Neuron (in vitro differentiated cells): ENCODE results near the genes SUV39H2, MINDY3 and NSUN6.

DNA sequence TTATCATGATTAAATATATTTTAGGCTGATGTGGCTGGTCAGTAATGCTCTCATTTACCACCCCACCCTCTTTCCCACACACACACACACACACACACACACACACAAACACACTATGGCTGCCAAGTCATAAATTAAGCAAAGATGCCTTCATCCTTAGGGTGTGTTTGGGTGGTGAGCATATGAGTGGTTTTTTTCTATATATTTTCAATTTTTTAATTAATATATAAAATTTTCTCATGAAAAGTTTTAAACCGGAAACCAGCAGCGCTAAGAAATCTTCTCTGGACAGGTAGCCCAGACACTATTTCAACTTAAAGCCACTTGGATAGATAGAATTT is 171.8 kb downstream of the FAM107B start:
- PRO-cap: no peak

- PRO-cap: unidirectional peak, minus-strand start at chr10:14749300; unidirectional peak, minus-strand start at chr10:14749347
These were observed 25.5 kb downstream of the FAM107B start for GRCh38 chr10:14749043-14749780.

- PRO-cap: bidirectional peak, plus-strand start at chr10:14878866, minus-strand start at chr10:14878636
These were observed at the start of gene SUV39H2 for GRCh38 chr10:14878475-14878949. TSS of gene SUV39H2 (plus strand) at chr10:14878866.

GRCh38 chr10:15748033-15748516 is 28.4 kb upstream of the ITGA8 start:
- PRO-cap: no peak

- PRO-cap: bidirectional peak, plus-strand start at chr10:15860103, minus-strand start at chr10:15860054; bidirectional peak, plus-strand start at chr10:15860584, minus-strand start at chr10:15860507
These were observed at the start of gene MINDY3 for GRCh38 chr10:15859690-15860732. TSS of gene MINDY3 (minus strand) at chr10:15860507.

DNA sequence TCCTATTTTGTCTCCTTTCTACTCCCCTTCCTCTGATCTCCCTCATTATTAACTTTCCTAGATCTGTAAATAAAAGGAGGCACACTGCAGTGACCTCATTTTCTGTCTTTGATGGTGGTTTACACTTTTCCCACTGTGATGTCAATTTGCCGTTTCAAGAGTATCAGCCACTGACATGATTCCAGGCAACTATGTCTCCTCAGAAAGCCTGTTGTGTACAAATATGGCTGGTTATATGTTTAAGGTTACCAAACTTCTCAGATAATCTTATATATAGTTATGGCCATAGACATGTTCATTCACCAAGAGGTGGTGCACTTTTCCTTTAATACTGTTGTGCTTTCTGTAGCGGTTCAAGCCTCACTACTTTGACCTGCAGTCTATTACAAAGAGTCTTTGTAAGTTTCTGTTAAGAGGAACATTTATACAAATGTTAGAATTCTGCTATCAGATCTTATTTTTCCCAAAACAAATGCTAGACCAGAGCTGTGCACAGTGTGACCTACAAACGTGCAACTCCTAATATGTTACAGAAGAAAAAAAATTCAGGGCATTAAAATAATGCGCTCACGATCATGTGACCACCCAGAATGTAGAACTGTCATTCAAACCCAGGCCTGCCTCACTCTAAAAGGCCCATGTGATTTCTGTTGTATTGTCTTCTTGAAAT is 147.1 kb upstream of the C1QL3 start:
- PRO-cap: no peak

GRCh38 chr10:16832607-16833256 is 15.5 kb upstream of the RSU1 start:
- PRO-cap: no peak

DNA sequence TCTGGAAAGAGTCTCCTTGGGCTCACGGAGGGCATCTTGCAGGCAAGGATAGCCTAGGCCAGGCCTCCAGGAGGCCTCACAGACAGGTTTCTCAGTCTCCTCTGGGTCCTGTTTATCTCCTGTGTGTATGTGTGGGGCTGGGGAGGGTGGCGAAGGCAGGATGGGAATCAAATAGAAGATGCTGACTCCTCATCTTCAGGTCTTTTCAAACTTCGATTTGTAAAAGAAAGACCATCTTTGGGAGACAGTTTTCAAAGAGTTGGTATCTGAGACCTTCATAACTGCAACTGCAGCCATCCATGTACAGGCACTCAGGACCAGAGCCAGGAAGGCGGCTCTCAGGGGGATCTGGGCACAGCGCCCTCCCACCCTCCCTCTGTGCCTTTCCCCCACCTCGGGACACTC is 143.7 kb downstream of the CUBN start:
- PRO-cap: no peak

DNA sequence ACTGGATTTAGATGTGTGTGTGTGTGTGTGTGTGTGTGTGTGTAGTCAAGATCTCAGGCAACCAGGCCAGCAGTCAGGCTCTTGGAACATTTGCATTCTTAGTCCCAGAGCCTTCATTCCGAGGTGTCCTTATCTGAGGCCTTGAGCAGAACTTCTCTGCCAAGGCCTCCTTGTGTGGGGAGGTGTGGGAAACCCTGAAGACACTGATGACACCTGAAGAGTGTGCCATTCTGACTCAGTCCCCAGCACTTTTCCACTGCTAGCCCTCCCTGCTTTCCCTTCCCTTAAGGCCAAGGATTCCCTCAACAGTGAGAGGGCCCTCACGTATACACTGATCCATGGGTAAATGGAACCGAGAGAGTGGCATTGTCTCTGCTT is 30.4 kb downstream of the TRDMT1 start:
- PRO-cap: no peak

- PRO-cap: no peak
These were observed 22.3 kb downstream of the ST8SIA6 start for GRCh38 chr10:17431916-17432599.

DNA sequence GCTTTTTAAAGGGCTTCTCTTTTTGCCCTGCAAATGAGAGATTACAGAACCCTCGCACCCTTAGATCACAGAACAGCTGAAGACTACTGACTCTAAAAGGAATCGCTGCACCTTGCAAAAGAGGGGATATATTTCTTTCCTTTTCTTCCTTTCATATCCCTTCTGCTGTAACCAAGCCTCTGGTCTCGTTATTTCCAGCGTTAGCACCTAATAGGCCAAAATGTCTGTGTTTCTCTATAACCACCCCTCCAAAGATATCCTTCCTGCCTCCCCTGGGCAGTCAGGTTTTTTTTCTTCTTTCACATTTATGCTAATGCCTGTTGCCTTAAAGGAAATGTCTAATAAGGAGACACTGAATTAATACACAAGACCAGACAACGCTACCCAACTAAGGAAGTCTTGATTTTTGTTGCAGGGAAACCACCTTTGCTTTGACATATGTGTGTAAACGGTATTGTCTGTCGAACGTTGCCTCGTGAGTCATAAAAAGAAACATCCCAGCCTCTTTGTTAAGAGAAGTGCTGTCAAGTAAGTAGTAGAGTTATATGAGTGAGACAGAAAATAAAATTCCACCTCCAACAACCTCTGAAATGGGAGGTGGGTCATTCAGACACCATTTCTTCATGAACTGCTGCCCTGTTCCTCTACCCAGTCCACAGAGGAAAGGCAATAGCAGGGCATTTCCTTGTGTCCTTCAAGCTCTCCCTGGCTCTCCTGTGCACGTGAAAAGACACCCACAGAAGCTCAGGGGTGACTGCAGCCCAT is 10.4 kb downstream of the ST8SIA6 start:
- PRO-cap: no peak

- PRO-cap: no peak
These were observed 166.2 kb downstream of the CACNB2 start for GRCh38 chr10:18306247-18307002.

DNA sequence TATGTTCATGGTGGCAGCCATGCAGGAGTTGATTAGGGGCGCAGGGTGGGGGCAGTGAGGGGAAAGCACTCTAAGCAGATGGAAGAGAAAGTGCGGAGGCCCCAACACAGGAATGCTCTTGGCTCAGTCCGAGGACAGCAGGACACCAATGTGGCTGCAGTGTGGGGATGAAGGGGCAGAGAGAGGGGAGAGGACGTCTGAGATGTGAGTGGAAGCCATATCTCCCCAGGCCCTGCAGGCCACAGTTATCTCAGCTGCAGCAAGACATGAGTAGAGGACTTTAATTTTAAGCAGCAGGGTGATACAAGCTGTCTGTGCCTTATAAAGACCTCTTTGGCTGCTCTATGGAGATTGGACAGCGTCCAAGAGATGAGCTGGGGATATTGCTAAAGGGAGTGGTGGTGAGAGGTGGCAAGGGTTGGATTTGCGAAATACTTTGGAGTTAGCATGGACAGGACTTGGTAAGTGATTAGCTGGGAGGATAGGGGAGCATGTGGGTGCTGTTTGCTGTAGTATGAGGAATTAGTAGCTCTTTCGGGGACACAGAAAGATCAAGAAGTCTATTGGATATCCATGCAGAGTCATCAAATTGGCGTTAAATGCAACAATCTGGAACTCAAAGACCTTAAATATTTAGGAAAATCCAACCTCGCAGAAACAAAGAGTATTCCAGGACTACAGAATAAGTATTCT is 191.8 kb downstream of the CACNB2 start:
- PRO-cap: no peak

GRCh38 chr10:18610083-18611019 is 41.0 kb downstream of the NSUN6 start:
- PRO-cap: no peak

- PRO-cap: bidirectional peak, plus-strand start at chr10:18651334, minus-strand start at chr10:18651350; bidirectional peak, plus-strand start at chr10:18651672, minus-strand start at chr10:18651584; bidirectional peak, plus-strand start at chr10:18651940, minus-strand start at chr10:18651907
These were observed at the start of gene NSUN6 for GRCh38 chr10:18651241-18652141. TSS of gene NSUN6 (minus strand) at chr10:18651587.

DNA sequence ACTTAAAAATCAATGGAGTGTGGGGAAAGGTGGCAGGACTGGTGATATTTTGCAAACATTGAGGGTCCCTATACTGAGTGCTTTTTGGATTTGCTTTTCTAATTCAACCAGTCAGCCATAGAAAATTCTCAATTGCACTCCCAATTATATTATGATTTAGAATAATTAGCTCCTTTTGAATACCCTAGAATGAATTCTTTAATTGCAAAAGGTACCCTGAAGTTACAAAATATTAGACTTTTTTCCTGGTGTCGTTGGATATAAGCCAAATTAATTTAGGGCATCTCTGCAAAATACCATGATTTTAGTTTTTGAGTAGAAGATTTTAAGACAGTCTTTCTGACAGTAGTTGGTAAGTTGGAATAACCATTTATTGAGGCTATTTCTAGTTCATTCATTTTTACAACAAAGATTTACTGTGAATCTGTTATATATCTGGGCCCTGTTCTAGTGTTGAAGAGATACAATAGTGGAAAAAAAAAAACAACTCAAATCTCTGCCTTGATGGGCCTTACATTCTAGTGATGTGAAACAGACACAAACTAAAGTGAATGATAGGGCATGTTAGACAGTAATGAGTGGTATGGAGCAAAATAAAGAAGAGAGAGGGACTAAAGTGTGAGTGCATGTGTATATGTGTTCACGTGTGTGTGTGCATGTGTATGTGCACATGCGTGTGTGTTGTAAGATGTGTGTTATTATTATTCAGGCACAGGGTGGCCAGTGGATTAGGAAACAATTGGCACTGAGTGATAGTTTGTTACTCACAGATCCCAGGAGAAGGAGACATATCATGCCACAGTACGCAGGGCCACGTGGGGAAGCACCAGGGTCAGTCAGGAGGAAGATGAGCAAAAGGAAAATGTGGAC is 89.5 kb downstream of the PLXDC2 start:
- PRO-cap: no peak

DNA sequence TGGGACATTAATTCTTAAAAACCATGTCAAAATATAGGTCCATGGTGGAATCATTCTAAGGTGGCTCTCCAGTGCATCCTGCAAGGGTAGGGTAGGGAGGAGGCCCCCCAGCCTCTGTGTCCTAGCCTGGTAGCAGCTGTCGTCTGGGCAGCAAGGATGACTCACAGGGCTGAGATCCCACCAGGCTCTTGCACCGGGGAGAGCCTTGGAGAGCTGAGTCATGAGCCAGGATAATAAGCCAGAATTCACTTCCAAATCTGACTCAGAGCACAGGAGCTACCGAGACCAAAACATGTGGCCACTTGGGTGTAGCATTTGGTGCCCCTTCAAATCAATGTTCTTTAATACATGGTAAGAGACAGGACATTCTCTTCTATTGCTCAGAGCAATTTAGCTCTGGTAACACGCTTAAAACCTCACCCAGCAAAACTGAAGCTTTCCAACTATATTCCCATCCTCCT is 298.5 kb downstream of the NEBL start:
- PRO-cap: no peak

DNA sequence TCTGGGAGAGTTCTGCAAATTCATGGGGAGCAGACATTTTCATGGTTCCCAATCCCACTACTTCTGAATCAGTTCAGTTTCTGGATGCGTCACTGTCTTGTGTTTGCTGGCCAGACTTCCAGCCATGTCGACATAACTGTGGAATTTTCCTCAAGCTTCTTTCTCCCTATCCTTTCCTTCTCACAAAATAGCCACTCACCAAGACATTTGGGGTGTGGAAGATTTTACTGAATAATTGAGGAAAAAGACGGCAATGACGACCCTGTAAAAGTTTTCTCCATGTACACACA is 272.4 kb downstream of the NEBL start:
- PRO-cap: no peak

GRCh38 chr10:20891406-20891655 is 5.8 kb downstream of the NEBL start:
- PRO-cap: no peak

DNA sequence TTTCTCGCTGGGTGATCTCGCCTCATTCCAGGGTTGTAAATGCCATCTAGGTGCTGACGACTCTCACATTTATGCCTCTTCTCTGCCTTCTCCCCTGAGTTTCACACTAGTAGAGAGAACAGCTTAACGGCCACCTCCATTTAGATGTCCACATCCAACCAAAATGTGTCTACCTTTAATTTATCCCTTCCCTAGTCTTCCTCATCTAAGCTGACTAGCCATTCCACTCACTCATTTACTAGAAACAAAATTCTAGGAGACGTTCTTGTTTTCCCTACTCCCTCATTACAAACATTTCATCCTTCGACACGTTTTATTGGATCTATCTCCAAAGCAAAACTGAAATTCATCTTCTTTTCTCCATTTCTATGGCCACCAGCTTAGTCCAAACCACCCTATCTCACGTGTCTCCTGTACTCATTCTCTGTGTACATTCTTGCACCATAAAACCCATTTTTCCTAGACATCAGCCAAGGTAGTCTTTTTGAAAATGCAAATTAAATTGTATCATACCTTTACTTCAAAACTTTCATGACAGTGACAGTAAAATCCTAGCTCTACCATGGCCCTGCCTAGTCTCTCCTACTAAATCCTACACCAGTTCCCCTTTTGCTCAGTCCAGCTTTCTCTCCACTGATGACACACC is 33.0 kb upstream of the NEBL start:
- PRO-cap: no peak